Lower leg skin (tissue), 2 donors: ENCODE measurements around the genes OSBP2, PLA2G3, PRR14L and YWHAH.

DNA sequence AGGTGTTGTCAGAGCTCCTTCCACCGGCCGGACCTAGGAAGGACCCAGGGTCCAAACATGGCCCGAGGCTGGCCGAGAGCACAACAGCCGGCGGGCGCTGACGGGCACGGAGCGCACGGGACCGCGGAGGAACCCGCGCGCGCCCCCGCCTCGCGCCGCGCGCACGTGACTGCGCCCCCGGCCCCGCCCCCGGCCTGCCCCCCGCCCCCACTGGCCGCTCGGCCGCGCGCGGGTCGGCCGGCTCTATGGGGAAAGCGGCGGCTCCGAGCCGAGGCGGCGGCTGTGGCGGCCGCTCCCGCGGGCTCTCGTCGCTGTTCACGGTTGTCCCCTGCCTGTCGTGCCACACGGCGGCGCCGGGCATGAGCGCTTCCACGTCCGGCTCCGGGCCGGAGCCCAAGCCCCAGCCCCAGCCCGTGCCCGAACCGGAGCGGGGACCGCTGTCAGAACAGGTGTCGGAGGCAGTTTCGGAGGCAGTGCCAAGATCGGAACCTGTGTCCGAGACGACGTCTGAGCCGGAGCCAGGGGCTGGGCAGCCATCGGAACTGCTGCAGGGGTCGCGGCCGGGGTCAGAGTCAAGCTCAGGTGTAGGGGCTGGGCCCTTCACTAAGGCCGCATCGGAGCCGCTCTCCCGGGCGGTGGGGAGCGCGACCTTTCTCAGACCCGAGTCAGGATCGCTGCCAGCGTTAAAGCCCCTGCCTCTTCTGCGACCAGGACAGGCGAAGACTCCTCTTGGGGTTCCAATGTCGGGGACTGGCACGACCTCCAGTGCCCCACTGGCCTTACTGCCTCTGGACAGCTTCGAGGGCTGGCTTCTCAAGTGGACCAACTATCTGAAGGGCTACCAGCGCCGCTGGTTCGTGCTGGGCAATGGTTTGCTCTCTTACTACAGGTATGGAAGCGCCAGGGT is at the start of gene OSBP2:
Gene OSBP2, plus strand, starts transcription at position 210 of the 907 bp plus-strand sequence.
- PRO-cap: bidirectional peak, plus-strand start at position 210 of the sequence, minus-strand start at position 167 of the sequence
- RAMPAGE, long total RNA, 2 experiments: no peak in any of the 2 experiments

GRCh38 chr22:30969141-30969350 is 472 bp upstream of the MORC2 start:
- PRO-cap: bidirectional peak, plus-strand start at chr22:30969269, minus-strand start at chr22:30969035
- RAMPAGE, long total RNA, 2 experiments: no peak in any of the 2 experiments

DNA sequence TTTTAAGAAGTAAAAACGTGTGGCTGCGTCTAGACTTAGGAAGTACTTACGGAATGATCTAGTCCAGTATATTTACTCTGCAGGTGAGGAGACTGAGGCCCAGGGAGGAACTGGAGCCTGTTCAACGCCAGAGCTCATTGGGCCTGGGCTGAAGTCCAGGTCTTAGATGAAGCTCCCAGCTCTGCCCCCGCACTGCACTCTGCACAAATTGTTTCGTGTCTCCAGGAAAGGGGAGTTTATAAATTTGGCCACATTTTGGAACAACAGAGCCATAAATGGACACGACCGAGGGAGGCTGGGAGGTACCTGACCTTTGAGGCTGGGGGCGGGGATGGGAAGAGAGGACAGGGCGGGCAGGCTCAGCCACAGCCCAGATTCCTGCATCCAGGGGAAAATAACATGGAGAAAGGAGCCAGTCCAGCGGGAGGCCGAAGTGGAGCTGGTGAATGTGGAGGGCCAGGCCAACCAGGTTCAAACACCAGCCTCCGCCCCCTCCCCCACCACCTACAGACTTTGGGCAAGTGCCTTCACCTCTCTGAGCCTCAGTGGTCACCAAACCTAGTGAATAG is 36.9 kb upstream of the SMTN start:
- PRO-cap: bidirectional peak, plus-strand start at position 400 of the sequence, minus-strand start at position 210 of the sequence
- RAMPAGE, long total RNA, 2 experiments: no peak in any of the 2 experiments

- PRO-cap: bidirectional peak, plus-strand start at chr22:31084999, minus-strand start at chr22:31084895
- RAMPAGE, long total RNA, 2 experiments: no peak in any of the 2 experiments
Measured at GRCh38 chr22:31083956-31085148, 3.2 kb downstream of the SMTN start.

DNA sequence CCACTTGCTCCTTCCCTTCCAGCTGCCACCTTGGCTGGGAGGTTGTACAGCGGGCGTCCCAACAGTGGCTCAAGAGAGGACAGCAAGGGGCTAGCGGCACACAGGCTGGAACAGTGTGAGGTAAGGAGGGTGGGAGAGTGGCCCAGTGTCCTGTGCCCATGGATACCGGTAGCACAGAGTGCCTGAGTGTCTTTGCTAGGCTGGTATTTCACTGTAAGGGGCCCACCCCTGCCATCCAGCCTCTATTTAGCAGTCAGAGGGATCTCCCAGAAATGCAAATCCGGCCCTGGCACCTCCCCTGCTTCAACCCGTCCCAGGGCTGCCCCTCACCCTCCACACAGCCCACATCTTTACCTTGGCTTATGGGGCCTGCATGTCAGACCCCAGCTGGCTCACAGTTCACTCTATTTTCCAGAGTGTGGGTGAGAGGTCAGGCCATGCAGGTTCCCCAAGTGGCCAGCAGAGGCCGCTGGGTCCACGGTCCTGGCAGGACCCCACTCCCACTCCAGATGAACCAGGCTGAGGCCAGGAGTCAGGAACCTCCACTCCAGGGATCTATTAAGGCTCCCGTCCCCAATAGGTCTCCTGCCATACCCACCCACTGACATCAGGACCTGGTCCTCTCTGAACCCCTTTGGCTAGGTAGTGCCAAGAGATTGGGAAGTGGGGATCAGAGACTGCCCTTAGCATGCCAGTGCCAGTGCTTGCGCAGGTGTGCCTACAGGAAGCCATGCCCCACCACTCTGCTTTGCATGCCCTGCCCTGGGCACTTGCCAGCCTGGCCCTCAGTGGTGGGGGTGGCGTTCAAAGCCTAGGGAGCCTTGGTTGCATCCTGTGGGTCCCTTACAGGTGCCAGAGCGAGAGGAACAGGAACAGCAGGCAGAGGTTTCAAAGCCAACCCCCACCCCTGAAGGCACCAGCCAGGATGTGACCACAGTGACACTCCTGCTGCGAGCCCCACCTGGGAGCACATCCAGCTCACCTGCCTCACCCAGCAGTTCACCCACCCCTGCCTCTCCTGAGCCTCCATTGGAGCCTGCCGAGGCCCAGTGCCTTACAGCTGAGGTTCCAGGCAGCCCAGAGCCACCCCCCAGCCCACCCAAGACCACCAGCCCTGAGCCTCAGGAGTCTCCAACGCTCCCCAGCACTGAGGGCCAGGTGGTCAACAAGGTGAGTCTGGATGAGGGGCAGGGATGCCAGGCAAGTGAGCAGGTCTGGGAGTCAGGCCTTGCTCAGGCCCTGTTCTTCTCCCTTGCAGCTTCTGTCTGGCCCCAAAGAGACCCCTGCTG is 8.2 kb downstream of the SMTN start:
- PRO-cap: no peak
- RAMPAGE, long total RNA, 2 experiments: no peak in any of the 2 experiments

- PRO-cap: bidirectional peak, plus-strand start at chr22:31140606, minus-strand start at chr22:31140518
- RAMPAGE, long total RNA, 2 experiments: start-site peak on the minus strand in 2 of 2 experiments, at chr22:31140413-31140488 at its widest, 17 to 18 reads per replicate
Measured at GRCh38 chr22:31139899-31140784, at the start of gene PLA2G3. Gene PLA2G3, minus strand, starts transcription at chr22:31140508.

- PRO-cap: no peak
- RAMPAGE, long total RNA, 2 experiments: no peak in any of the 2 experiments
Measured at GRCh38 chr22:31148932-31149325, 8.6 kb upstream of the PLA2G3 start.

GRCh38 chr22:31248826-31250244 is 37.2 kb downstream of the LIMK2 start:
- PRO-cap: bidirectional peak, plus-strand start at chr22:31249276, minus-strand start at chr22:31249130
- RAMPAGE, long total RNA, 2 experiments: no peak in any of the 2 experiments

GRCh38 chr22:31579793-31580237 is 82.2 kb downstream of the PISD start:
- PRO-cap: no peak
- RAMPAGE, long total RNA, 2 experiments: no peak in any of the 2 experiments

GRCh38 chr22:31617547-31618836 is 44.0 kb downstream of the PISD start:
- PRO-cap: no peak
- RAMPAGE, long total RNA, 2 experiments: no peak in any of the 2 experiments

DNA sequence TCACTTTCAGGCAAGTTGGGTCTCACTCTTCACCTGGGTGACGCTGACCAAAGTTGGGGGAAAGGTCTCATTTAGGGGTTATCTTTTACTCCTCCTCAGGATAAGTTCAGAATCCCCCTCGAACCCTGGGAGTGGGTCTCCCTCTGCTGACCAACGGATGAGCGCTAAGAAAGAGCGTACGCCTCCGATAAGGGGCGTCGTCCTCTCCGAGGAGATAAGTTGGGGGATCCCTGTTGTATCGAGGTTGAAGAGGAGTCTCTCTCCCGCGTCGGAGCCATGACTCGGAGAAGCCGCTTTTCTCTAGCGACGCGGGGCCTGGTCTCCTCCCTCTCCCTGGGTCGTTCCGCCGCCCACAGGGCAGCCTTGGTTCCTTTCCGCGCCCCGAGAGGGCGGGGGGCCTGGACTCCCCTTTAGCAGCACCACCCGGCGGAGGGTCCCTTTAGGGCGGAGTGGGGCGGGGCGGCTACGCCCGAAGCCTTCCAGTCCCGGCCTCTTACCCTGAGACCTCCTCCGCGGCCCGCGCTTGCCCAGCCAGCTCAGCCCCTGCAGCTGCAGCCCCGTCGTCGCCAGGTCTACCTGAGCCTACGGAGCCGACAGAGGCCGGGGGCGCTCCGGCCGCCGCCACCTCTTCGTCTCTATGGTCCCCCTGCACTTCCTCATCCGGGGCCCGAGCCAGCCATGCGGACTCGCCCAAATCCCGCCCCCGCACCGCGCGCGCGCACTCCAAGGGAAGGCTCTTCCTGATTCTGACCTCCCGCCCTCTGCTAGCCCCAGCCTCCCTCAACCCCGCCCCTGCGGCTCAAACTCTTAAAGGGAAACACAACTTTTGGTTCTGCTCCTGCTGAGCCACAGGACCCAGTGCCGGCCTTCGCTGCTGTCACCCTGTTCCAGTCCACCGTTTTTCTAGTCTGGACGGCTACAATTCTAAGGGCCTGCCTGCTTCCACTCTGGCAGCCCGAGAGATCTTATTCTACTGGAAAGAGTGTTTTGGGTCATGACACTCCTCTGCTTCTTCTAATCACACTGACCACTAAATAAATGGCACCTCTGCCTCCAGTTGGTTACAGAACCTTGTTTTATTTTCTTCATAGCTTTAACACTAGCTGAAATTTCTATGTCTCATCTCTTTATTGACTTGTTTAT is at the start of gene PRR14L:
Gene PRR14L, minus strand, starts transcription at position 637 of the 1,143 bp plus-strand sequence.
- PRO-cap: unidirectional peak, minus-strand start at position 354 of the sequence; unidirectional peak, minus-strand start at position 574 of the sequence; unidirectional peak, minus-strand start at position 637 of the sequence
- RAMPAGE, long total RNA, 2 experiments: start-site peak on the minus strand in 2 of 2 experiments, centred at positions 200 to 635 of the sequence, 32 to 446 reads per replicate

GRCh38 chr22:31752931-31753525 is 791 bp upstream of the DEPDC5 start:
- PRO-cap: no peak
- RAMPAGE, long total RNA, 2 experiments: no peak in any of the 2 experiments

- PRO-cap: no peak
- RAMPAGE, long total RNA, 2 experiments: no peak in any of the 2 experiments
Measured at GRCh38 chr22:31829585-31830029, 75.8 kb downstream of the DEPDC5 start.

DNA sequence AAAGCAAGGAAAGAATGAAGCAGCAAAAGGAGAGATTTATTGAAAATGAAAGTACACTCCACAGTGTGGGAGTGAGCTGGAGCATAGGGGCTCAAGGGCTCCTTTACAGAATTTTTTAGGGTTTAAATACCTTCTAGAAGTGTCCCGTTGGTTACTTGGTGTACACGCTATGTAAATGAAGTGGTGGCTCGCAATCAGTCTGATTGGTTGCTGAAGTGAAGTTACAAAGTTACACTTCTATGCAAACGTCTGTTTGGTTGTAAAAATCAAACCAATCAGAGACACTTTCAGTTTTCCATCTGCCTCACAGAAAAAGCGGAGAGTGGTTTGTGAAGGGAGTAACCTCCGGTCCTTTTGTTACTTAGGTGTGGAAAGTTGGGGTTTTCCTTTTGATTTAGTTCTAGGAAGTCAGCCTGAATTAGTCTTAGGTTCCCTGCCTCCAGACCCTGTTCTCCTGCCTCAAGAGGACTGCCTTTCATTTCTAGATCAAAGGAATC is 87.7 kb downstream of the DEPDC5 start:
- PRO-cap: no peak
- RAMPAGE, long total RNA, 2 experiments: no peak in any of the 2 experiments

DNA sequence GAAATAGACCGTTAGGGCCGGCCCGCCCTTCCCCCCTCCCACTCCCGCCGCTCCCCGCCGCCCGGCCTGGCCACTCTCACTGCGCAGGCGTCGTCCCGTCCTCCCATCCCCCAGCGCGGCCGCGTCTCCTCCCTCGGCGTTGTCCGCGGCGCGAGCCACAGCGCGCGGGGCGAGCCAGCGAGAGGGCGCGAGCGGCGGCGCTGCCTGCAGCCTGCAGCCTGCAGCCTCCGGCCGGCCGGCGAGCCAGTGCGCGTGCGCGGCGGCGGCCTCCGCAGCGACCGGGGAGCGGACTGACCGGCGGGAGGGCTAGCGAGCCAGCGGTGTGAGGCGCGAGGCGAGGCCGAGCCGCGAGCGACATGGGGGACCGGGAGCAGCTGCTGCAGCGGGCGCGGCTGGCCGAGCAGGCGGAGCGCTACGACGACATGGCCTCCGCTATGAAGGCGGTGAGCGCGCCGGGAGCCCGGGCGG is at the start of gene YWHAH:
Gene YWHAH, plus strand, starts transcription at position 158 of the 468 bp plus-strand sequence.
- PRO-cap: bidirectional peak, plus-strand start at position 158 of the sequence, minus-strand start outside the sequence
- RAMPAGE, long total RNA, 2 experiments: start-site peak on the plus strand in 1 of 2 experiments, centred at position 342 of the sequence, 55 reads per replicate

GRCh38 chr22:31969701-31970459 is 25.5 kb downstream of the YWHAH start:
- PRO-cap: no peak
- RAMPAGE, long total RNA, 2 experiments: no peak in any of the 2 experiments

- PRO-cap: no peak
- RAMPAGE, long total RNA, 2 experiments: no peak in any of the 2 experiments
Measured at GRCh38 chr22:32101820-32102321, 57.2 kb downstream of the C22orf42 start.

GRCh38 chr22:32204137-32204424 is 792 bp downstream of the RFPL2 start:
- PRO-cap: no peak
- RAMPAGE, long total RNA, 2 experiments: no peak in any of the 2 experiments

GRCh38 chr22:32354857-32355211 is 2.8 kb upstream of the RFPL3 start:
- PRO-cap: unidirectional peak, minus-strand start at chr22:32354934
- RAMPAGE, long total RNA, 2 experiments: no peak in any of the 2 experiments

DNA sequence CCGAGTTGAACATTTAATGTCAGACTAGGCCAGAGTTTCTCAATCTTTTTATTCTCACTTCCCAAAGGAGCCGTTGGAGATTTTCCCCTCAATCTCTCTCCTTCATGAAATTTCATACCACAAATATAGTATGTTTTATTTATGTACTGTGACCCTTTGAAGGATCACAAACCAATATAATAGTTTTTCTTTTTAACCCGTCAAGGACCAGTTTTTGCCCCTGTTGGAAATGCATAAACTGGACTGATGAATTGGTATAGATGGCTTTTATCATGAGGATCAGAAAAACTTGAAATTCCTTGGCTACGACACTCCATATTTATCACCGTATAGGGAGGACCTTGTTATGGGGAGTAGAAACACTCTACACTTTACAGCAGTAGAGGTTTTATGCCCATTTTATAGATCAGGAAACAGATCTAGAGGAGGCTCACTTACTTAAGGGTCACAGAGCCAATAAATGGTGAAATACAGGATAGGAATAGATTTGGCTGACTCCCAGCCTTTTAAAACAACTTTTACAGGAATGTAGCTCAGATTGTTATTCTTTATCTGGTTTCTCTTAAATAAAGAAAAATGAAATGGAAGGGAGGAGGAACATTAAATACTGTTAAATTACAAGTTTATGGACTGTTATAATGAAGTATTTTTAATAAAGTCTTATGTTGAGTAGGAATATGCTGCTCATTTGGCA is 14.6 kb downstream of the FBXO7 start:
- PRO-cap: no peak
- RAMPAGE, long total RNA, 2 experiments: no peak in any of the 2 experiments